GM06990 (cell line): Measurements from ENCODE around the genes GNL3L, ITIH6 and TRO.

DNA sequence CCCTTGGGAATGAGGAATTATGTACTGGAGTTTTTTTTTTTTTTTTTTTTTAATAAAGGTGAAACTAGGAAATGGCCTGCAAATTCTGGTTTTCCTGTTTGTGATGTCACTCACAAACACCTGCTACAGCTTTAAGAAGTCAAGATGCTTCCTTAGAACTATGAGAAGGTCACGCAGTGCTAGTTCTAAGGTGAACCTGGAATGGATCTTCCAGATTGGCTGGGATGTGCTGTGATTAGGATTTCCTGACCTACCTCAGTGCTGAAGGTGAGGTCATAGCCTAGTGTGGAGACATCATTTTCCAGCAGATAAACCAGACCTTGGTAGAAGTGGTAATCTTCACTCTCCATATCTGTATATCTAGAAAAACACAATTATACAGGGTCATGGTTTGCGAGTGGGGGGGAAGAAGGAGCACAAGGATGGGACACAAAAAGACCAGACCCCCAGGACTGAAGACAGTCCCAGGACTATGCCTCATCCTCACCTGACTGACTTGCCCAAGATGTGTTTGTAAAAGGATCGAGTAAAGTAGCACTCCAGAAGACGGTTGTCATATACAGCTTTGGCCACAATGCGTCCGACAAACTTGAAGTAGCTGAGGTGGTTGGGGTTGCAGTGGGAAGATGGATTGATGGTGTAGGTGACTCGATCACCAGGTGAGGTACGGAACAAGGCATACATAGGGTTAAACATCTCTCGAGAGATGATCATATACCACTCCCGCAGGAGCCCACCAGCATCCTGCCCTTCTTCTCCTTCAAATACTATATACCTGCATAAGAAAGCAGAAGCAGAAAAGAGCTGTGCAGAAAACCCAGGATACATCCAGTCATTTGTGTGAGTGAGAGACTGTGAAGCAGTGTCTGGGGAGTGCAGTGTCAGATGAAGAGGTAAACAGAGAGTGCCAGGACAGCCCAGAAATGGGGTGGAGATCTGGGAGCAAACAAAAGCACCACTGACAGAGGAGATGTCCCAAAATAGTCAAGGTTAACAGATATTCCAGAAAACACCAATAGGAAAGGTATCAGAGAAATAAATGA, 102.0 kb upstream of the HSD17B10 start:
- RRBS = no CpG with 5 or more reads among the region's 10 CpGs

DNA sequence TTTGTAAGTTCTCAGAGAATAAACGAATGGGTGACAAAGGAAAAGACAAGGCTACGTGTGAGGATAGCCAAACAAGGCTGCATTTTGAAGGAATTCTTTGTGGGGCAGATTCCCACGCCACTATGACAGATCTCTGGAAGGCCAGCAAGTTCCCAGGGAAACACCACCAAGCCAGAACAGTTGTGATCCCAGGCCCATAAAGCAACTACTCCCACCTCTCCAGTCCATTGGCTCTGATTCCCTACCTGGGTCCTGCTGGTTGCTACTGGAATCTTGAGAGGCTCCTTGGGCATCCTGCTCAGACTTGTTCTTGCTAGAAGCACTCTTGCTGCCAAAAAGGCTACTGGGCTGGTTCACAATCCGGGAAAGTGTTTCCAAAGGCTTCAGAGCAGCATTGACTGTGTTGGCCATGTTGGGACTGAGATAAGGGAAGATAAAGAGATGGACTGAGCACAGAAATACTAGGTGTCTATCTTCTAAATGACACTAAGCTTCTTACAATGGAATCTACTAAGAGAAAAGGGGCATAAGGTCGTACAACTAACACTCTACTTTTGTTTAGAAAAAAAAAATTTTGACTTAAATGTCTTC, 121.6 kb downstream of the HUWE1 start:
- RRBS = no CpG with 5 or more reads among the region's 5 CpGs

DNA sequence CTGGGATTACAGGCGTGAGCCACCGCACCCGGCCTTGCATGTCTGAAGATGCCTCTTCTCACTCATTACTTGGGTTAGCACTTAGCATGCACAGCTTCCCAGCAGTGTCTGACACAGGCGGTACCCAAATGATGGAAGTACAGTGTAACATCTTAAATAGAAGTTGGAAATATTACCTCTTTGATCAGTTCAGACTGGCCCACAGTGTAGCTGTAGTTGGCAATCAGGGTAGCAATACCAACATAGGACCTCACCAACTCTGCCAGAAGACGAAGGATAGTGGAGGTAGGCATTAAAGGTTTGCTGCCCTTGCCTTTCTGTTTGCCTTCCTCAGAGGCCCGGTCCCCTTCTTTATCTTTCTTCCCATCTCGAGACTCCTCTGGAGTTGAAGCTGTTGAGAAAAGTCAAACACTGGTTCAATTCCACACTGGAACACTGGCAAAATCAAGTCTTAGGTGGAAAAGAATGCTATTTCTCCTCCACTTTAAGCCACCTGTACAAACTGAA, 112.9 kb downstream of the HUWE1 start:
- RRBS = no CpG with 5 or more reads among the region's 7 CpGs

DNA sequence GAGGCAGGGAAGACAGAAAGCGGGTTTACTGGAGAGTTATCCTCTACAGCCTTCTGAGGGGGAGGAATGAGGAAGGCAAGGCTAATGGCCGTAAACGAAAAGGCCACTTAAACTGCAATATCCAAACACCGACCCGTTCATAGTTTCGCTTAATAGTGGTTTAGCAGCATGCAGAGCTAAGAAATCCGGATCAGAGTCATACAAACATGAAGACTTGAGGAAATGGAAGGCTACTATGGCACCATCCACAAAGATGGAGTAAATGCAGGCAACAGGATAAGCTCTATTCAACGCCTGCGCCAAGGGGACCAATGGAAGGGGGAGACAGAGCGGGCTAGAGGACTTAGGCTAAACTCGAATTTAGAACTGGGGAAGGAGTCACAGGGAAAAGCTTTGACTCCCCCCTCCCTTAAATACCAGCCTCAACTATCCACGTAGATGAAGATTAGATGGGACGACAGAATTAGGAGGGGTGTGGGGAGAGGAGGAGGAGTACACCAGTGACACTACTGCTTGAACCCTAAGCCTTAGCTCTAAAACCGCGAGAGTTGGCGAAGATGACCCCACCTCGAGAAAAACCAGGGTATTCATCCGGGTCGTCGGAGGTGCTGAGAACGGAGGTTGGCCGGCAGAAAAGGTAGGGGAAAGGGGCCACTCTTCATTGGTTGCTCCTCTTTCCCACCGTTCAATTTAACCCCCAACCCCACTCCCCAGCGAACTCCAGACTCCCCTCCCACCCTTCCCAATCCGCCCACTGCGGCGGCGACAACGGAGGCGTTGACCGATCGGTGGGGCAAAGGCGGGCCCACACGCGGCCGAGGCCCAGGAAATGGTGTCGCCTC, 3.5 kb downstream of the HUWE1 start:
- RRBS = no CpG with 5 or more reads among the region's 37 CpGs

GRCh38 chrX:54044569-54045574, 599 bp upstream of the PHF8 start:
- RRBS = no CpG with 5 or more reads among the region's 31 CpGs

DNA sequence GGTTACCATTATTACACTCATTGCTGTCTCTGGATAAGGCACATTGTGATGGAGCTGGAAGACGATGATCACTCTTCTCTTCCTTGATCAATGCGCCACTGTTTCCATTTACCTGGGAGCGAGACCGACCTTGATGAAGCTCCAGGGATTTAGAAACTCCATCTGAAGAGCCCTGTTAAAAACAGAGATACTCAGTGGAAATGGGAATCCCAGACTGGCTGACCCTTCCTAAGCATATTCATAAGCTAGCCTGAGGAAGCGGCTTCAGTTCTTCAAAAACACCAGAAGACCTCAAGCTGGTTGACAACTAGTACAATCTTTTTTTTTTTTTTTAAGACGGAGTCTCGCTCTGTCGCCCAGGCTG, 28.8 kb upstream of the PHF8 start:
- RRBS = no CpG with 5 or more reads among the region's 8 CpGs

DNA sequence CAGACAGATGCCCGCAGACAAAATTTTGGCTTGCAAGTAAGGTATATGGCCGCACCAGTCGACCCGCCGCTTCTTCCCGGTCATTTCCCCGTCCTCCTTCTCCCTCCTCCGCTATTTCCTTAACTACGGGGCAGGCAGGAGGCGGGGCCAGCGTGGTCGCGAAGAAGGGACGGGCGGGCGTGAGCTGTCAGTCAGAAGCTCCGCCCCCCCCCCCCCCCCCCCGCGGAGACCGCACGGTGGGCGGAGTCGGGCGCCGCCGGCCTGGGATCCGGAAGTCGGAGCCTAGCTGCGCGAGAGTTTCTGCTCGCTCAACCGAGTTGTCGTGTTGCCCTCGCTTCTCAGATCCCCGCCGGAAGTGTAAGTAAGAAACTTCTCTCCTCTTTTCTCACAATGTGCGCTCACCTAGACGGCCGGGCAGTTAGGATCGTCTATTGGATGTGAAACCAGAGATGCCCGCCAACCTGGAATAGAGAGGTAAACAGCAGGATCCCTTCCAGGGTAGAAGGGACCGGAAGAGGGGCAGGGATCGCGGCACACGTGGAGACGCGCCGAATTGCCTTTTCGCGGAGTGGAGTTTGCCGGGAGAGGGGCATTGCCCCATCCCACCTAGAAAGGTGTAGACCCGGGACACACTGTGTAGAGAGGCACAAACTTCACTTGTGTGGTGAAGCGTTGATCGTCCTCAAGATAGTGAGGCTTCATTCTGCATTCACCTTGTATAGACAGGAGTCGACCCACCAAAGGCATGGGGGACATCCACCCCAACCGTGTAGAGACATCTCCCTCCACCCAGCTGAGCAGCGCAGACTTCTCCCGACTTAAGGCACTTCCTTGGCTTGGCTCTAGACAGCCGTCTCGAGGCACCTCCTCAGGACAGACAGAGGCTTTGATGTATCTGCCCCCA, at the start of gene GNL3L:
TSS of gene GNL3L (plus strand) at position 274 of the 904 bp plus-strand sequence.
- RRBS = 24% methylated on average over 19 of the region's 60 CpGs

- RRBS = no CpG with 5 or more reads among the region's 3 CpGs
Measured at GRCh38 chrX:54798027-54798541, at the start of gene ITIH6. Gene ITIH6 (minus strand): TSS chrX:54798255.

DNA sequence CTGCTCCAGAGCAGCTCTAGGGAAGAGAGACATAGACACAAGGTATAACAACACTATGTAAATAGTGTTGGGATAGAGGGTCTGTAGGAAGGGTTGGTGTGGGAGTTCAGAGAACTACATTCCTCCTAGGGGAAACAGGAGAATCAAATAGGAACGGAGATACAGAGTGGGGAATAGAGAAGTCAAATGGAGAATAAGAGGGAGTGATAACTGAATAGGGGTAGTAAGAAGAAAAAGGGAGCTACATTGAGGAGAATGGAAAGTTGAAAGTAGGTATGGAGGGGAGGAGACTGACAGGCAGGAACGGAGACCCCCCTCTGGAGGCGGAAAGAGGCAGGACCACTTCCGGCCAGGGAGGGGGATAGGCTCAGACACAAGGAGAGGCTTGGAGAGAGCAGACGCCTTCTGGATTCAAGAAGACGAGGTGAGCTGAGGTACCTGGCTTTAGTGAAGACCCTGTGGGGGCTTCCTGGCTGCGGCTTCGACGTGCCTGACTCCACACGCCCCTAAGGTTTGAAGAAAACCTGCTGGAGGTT, at the start of gene TRO:
TSS of gene TRO (plus strand) at position 370 of the 536 bp plus-strand sequence.
- RRBS = no CpG with 5 or more reads among the region's 10 CpGs

- RRBS = no CpG with 5 or more reads among the region's 5 CpGs
Measured at GRCh38 chrX:55726317-55727060, 8.9 kb downstream of the RRAGB start.

DNA sequence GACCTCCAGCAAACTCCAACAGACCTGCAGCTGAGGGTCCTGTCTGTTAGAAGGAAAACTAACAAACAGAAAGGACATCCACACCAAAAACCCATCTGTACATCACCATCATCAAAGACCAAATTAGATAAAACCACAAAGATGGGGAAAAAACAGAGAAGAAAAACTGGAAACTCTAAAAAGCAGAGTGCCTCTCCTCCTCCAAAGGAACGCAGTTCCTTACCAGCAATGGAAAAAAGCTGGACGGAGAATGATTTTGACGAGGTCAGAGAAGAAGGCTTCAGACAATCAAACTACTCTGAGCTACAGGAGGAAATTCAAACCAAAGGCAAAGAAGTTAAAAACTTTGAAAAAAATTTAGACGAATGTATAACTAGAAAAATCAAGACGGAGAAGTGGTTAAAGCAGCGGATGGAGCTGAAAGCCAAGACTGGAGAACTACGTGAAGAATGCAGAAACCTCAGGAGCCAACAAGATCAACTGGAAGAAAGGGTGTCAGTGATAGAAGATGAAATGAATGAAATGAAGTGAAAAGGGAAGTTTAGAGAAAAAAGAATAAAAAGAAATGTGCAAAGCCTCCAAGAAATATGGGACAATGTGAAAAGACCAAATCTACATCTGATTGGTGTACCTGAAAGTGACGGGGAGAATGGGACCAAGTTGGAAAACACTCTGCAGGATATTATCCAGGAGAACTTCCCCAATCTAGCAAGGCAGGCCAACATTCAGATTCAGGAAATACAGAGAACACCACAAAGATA, 47.2 kb upstream of the KLF8 start:
- RRBS = no CpG with 5 or more reads among the region's 8 CpGs

GRCh38 chrX:57591165-57591578, 639 bp upstream of the ZXDB start:
- RRBS = no CpG with 5 or more reads among the region's 7 CpGs

- RRBS = no CpG with 5 or more reads among the region's 2 CpGs
Measured at GRCh38 chrX:63661533-63662116, 123.4 kb downstream of the ARHGEF9 start.

DNA sequence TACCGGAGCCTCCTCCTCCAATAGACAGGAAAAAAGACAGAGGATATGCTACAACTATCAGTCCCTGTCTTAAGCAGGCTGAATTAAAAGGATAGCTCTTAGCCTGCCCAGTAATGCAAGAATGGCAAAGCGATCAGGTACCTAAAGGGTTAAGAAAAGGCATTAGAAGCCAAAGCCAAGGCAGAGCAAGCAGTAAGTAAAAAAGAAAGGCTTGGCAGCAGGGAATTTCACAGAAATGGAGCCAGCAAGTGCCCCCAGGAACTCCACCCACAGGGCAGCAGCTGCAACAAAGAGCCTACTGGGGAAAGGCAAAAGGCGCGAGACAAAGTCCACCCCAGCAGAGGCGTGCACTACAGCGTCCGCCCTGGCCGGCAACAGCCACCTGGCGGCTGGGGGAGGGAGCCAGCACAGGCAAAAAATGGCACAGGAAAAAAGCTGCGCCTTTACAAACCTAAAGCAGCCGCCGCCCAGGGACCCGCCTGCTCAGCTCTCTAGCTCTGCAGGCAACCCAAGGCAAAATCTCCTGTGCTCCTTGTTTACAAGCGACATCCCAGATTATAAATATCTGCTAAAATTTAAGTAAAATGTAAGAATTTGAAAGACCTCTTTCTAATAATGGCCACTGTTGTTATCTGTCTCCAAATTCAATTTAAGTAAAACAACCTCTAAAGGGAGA, 162.3 kb downstream of the ZC3H12B start:
- RRBS = no CpG with 5 or more reads among the region's 14 CpGs

GRCh38 chrX:65225184-65226174, 190.9 kb downstream of the ZC3H12B start:
- RRBS = no CpG with 5 or more reads among the region's 16 CpGs

DNA sequence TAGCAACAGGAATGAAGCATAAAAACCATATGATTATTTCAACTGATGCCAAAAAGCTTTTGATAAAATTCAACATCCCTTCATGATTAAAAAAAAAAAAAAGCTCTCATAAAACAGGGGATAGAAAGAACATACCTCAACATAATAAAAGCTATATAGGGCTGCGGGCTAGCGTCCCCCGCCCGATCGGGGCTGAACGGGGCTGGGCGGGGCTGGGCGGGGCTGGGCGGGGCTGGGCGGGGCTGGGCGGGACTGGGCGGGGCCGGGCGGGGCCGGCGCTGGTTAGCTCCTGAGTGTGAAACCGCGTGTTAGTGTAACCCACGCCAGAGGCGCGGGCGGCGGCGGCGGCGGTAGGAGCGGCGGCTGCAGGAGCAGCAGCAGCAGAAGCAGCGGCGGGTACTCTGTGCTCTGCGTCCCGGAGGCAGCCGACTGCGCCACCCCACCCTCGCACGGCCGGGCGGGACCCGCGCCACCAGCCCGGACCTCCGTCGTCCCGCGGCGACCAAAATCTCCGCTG, 128.2 kb downstream of the LAS1L start:
- RRBS = 74% methylated on average over 1 of the region's 47 CpGs

DNA sequence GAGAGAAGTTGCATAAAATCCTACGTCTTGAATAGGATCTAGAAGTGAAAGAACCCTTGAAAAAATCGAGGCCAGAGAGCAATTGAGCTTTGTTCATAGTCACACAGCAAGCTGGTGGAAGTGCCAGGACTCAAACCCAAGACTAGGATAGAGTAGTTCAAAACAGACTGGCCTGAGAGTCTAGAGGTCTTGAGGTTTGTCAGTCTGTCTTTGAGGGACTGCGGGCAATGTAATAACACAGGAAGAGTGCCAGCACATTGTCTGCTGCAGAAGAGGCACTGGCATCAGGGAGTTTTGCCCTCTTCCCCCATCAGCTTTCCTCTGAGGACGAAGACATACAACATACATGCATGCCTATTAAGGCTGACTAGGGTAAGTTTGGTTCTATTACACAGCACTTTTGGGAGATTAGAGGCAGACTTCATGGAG, 63.9 kb upstream of the LAS1L start:
- RRBS = no CpG with 5 or more reads among the region's 4 CpGs

- RRBS = no CpG with 5 or more reads among the region's 3 CpGs
Measured at GRCh38 chrX:65635174-65635756, 32.2 kb upstream of the MSN start.

- RRBS = no CpG with 5 or more reads among the region's 1 CpG
Measured at GRCh38 chrX:65669770-65670254, 2.4 kb downstream of the MSN start.

DNA sequence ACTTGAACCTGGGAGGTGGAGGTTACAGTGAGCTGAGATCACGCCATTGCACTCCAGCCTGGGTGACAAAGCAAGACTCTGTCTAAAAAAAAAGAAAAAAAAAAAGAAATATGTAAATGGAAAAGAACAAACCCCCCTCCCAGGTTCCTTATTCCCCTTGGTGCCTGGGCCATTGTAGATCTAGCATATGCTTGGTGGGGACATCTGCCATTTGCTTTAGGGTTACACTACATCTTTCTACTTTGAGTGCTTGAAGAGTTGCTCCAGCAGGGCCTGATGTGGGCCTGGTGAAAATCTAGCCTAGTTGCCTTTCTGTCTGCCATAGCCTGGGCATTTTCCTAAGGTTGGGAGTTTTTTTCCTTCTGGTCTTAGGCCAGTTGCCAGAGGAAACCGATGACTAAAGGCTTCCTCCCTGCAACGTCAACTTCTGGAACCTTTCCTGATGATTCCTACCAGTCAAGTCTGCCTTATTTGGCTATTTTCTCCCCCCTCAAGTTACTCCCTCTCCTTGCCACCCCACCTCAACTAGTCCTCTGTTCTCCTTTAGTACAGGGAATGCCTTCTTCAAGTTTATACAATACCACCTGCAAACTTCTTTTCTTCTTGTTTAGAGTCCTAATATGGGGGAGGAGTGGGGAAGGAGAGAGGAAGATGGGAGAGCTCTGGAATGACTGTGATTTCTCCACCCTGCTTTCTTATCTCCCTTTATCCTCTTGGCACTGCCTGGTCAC, 10.4 kb downstream of the MSN start:
- RRBS = no CpG with 5 or more reads among the region's 3 CpGs